Metastatic Liver Carcinoma in the Adrenal Gland (tissue), 2 donors: Measurements from ENCODE around the gene RAB13.

- PRO-cap, 2 experiments, result no peak in any of the 2 experiments
Measured at GRCh38 chr1:153677606-153678074, 848 bp upstream of the NPR1 start.

DNA sequence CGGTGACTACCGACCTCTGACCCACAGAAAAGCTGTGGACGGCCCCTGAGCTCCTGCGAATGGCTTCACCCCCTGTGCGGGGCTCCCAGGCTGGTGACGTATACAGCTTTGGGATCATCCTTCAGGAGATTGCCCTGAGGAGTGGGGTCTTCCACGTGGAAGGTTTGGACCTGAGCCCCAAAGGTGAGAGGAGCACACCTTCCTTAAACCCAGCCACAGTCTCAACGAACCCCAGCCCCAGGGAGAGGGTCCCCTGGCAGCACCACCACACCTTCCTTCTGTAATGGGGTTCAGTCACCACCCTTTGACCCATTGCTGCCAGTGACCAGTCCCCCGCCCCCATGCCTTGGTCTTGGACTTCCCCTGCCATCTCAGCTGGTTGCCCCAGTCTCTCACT is 9.1 kb downstream of the NPR1 start:
- PRO-cap, 2 experiments, result no peak in any of the 2 experiments

DNA sequence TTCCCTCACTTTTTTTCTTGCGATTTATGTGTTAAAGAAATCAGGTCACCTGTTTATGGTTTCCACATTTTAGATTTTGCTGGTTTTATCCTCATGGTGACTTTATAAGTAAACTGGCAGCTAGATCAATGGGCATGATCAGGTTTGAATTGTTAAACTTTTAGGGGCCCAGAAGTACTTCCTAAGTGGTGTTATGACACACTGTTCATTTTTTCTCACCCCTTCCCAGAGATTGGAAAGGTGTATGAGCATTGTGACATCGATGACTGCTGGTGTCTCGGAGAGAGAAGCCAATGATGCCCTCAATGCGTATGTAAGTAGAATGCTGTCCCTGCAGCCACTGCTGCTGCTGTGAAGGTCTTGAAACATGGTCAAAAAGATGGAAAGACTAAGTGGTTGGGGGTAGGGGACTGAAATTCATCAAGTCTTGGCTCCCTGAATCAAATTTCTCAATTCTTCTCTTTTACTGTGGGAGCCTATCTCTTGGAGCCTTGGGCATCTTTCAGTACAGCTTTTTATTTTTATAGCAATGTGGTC is 12.6 kb downstream of the INTS3 start:
- PRO-cap, 2 experiments, result no peak in any of the 2 experiments

DNA sequence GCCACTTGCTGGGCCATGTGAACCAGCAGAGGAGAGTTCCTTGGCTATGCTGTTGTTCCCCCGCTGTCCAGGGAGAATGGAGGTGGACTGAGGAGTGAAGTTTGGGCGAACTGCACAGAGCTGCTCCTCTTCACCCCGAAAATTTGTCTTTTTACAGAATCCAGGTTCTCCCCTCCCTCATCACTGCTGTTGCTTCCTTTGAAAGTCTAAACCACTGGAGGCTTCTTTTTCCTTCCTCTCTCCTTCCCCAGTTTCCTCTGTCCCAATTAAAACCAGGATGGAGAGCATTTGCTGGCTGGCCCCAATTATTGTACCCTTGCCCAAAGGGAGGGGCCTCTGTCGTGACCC is 711 bp upstream of the SLC27A3 start:
- PRO-cap, 2 experiments, result no peak in any of the 2 experiments

- PRO-cap, 2 experiments, result peak in 2 of 2 experiments; most common plus-strand start chr1:153777955 (in 2); most common minus-strand start chr1:153777755 (in 1)
Measured at GRCh38 chr1:153777495-153778265, 2.5 kb downstream of the SLC27A3 start.

DNA sequence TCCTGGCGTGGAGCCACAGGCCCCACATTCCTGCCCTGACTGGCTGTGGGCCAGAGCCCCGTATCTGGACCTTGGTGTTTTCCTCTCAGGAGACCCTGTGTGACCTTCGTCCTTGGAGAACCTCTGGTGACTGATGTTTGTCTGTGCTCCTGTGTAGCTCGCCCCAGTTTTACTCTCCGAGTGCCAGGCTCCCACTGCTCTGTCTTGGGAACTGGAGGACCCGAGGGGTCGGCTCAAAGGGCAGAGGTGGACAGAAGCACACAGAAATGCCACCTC is 4.9 kb downstream of the SLC27A3 start:
- PRO-cap, 2 experiments, result no peak in any of the 2 experiments

DNA sequence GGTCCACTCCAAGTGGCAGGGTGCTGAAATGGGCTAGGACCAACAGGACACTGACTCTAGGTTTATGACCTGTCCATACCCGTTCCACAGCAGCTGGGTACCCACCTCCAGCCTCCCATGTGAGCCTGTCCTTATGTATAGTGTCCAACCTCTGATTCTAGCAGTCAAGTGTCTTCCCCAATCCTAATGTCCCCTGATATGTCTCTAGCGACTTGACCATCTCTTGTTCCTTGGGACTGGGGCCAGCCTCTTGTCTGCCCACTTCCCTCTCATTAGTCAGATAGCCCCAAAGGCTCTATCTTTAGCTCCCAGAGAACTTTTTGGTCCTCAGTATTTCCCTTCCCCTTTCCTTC is 1.2 kb upstream of the CRTC2 start:
- PRO-cap, 2 experiments, result no peak in any of the 2 experiments

GRCh38 chr1:153985894-153986643 is at the start of gene RAB13:
Gene RAB13 (minus strand): TSS chr1:153986339.
- PRO-cap, 2 experiments, result peak in 2 of 2 experiments; most common plus-strand start chr1:153986464 (in 2); most common minus-strand start chr1:153986346 (in 2)

DNA sequence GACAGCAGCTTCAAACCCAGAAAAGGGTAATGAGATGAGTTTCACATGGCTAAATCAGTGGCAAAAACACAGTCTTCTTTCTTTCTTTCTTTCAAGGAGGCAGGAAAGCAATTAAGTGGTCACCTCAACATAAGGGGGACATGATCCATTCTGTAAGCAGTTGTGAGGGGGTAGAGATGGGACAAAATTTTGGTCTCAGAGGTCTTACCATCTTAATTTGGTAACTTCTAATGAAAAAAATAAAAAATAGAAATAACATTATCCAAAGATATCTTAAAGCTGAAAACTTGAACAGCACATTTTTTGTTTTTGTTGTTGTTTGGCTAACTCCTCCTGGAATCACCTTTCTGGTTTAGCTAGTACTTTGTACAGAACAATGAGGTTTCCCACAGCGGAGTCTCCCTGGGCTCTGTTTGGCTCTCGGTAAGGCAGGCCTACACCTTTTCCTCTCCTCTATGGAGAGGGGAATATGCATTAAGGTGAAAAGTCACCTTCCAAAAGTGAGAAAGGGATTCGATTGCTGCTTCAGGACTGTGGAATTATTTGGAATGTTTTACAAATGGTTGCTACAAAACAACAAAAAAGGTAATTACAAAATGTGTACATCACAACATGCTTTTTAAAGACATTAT is 35.0 kb downstream of the TPM3 start:
- PRO-cap, 2 experiments, result no peak in any of the 2 experiments

GRCh38 chr1:154158336-154158795 is 33.5 kb downstream of the TPM3 start:
- PRO-cap, 2 experiments, result no peak in any of the 2 experiments

- PRO-cap, 2 experiments, result no peak in any of the 2 experiments
Measured at GRCh38 chr1:154272849-154273284, 438 bp downstream of the HAX1 start.

- PRO-cap, 2 experiments, result peak in 2 of 2 experiments; most common plus-strand start chr1:154328686 (in 2); most common minus-strand start chr1:154328404 (in 1)
Measured at GRCh38 chr1:154328213-154329083, 3.1 kb downstream of the ATP8B2 start.

GRCh38 chr1:154434276-154435439 is 29.5 kb downstream of the IL6R start:
- PRO-cap, 2 experiments, result no peak in any of the 2 experiments

DNA sequence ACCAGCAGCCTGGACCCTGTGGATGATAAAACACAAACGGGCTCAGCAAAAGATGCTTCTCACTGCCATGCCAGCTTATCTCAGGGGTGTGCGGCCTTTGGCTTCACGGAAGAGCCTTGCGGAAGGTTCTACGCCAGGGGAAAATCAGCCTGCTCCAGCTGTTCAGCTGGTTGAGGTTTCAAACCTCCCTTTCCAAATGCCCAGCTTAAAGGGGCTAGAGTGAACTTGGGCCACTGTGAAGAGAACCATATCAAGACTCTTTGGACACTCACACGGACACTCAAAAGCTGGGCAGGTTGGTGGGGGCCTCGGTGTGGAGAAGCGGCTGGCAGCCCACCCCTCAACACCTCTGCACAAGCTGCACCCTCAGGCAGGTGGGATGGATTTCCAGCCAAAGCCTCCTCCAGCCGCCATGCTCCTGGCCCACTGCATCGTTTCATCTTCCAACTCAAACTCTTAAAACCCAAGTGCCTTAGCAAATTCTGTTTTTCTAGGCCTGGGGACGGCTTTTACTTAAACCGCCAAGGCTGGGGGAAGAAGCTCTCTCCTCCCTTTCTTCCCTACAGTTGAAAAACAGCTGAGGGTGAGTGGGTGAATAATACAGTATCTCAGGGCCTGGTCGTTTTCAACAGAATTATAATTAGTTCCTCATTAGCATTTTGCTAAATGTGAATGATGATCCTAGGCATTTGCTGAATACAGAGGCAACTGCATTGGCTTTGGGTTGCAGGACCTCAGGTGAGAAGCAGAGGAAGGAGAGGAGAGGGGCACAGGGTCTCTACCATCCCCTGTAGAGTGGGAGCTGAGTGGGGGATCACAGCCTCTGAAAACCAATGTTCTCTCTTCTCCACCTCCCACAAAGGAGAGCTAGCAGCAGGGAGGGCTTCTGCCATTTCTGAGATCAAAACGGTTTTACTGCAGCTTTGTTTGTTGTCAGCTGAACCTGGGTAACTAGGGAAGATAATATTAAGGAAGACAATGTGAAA is 36.3 kb upstream of the TDRD10 start:
- PRO-cap, 2 experiments, result no peak in any of the 2 experiments

GRCh38 chr1:154474763-154475228 is 27.2 kb upstream of the TDRD10 start:
- PRO-cap, 2 experiments, result no peak in any of the 2 experiments

GRCh38 chr1:154499431-154499987 is 2.5 kb upstream of the TDRD10 start:
- PRO-cap, 2 experiments, result no peak in any of the 2 experiments

DNA sequence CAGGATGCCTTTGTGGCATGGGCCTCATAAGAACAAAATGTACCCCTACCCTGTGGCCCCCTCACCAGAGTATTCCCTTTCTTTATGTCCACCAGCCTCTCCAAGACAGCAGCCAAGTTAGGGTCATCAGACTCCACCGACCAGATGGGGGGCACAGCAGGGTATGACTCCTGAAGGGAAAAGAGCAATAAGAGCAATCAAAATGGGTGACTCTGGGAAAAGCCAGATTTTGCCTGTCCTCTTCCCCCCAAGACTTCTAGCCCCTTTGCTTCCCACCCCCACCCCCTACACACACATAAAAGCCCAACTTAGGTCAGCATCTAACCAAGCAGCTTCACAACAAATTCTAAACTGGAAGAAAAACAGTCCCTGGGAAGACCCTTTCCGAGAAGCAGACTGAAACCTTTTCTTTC is 2.7 kb downstream of the UBE2Q1 start:
- PRO-cap, 2 experiments, result no peak in any of the 2 experiments

DNA sequence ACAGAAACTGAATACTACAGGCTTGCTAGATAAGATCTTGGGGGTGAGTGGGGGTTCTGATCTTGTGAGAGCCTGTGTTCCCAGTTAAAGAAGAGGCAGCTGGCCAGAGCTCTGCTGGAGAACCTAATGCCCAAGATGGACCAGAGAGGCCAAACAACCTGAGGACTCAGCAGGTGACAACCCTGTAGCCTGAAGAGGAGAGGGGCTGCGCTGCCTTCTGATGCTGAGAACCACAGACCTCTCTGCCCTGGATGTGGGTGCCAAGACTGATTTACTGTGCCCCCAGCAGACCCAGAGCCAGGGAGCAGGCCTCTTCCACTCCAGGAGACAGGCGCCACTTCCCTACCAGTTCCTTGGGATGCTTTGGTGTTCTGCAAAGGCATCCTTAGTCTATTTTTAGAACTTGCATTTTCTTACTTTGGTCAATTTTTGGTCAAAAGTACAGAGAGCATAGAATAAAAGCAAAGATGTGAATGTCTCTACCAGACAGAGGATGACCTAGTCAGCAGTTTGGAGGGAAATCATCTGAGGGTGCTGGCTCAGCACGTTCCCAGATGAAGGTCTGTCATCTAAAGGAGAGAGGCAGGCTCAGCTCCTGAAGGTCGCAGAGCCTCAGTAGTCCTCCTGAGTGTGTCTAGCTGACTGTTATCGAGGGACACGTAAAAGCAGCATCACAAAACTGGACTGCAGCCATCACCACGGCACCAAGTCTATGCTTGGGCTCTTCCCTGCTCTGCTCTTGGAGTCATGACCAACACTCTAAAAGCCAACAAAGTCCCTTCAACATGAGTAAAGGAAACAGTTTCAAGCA is 15.2 kb downstream of the CHRNB2 start:
- PRO-cap, 2 experiments, result no peak in any of the 2 experiments

- PRO-cap, 2 experiments, result no peak in any of the 2 experiments
Measured at GRCh38 chr1:154587882-154588431, 20.0 kb downstream of the ADAR start.

DNA sequence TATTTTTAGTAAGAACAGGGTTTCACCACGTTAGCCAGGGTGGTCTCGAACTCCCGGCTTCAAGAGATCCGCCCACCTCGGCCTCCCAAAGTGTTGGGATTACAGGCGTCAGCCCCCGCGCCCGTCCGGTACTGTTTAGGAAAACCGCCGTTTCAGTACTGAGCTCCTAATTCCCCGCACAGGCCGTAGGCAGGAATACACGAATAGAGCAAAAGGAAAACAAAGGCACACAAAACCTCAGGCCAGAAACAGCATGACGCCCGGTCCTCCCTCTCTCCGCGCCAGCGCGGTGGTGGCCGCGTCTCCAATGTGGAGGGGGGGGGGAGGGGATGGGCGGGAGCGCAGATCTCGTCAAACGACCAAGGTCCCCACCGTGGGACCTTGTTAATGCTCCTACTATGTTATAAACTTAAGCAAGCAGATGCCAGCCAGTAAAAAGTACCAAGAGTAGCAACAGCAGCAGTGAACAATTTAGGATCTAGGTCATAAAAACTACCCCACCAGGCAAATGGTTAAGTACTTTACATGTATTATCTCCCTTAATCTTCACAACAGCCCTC is 609 bp upstream of the ADAR start:
- PRO-cap, 2 experiments, result no peak in any of the 2 experiments